ENCODE results near the genes MYBPH and CHIT1.

DNA sequence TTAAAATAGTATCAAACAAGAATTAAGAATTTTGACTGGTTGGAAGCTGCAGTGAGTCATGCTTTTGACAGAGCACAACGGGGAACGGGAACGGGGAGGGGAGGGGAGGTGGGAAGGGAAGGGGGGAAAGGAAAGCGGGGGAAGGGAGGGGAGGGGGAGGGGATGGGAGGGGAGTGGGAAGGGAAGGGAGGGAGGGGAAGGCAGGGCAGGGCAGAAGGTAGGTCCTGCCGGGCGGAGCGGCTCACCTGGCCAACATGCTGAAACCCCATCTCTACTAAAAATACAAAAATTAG is 2.9 kb downstream of the RABIF start:
- PRO-cap, 3 experiments: no peak in any of the 3 experiments
- RRBS: no CpG with 5 or more reads among the region's 7 CpGs

DNA sequence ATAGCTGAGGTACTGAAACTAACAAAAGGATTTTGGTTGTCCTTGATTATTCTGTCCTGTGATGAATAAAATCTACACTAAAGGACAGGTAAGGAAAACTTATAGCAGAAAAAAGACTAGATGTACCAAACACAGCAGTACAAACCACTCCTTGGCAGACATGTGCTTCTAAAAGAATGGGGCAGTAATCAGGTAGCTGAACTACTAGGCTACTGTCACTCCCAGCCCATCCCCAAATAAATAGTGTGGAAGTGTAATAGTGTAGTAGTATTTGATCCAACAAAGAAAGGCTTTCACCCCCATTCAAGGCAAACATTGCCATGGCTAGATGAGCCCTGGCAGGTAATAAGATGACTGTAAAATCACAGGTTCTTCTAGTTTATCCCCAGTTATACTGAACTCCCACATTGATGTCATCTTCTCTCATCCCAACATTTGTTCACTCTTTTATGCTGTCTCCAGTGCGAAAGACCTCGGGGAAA is 2.4 kb upstream of the RABIF start:
- PRO-cap, 3 experiments: no peak in any of the 3 experiments
- RRBS: no CpG with 5 or more reads among the region's 2 CpGs

- PRO-cap, 3 experiments: no peak in any of the 3 experiments
- RRBS: no CpG with 5 or more reads among the region's 3 CpGs
Measured at GRCh38 chr1:202891862-202892506, 3.0 kb upstream of the RABIF start.

DNA sequence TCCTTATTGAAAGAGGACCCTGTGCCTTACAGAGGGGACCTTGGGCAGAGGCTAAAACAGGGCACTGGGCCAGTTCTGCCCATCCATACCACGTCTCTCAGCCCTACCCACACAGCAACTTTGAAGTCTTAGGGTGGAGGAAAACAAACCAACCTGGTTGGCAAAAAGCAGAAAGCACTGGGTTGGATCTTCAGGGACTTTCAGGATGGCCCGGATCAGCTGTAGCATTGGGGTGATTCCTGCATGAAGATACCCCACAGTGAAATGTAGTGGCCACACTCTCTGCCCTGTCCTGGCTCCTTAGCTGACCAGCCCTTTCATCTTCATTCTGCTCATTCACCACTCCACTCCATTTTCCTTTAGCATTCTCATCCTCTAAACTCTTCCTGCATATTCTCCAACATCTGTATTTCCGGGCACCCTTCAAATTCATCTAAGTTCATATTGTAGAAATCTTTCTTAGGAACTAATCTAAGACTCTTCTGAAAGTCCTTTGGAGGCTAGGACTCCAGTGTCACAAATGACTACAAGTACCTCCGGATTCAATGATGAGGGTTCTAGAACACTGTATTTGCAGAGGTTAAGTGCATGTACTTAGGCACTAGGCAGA is 3.5 kb downstream of the CYB5R1 start:
- PRO-cap, 3 experiments: no peak in any of the 3 experiments
- RRBS: no CpG with 5 or more reads among the region's 4 CpGs

GRCh38 chr1:202965118-202966023 is 1.7 kb downstream of the CYB5R1 start:
- PRO-cap, 3 experiments: no peak in any of the 3 experiments
- RRBS: no CpG with 5 or more reads among the region's 10 CpGs

- PRO-cap, 3 experiments: no peak in any of the 3 experiments
- RRBS: 3% methylated on average over 6 of the region's 20 CpGs
Measured at GRCh38 chr1:203026914-203027275, 604 bp downstream of the PPFIA4 start.

- PRO-cap, 3 experiments: no peak in any of the 3 experiments
- RRBS: no CpG with 5 or more reads among the region's 5 CpGs
Measured at GRCh38 chr1:203175638-203175927, at the start of gene MYBPH. TSS of gene MYBPH (minus strand) at chr1:203175826.

- PRO-cap, 3 experiments: no peak in any of the 3 experiments
- RRBS: no CpG with 5 or more reads among the region's 6 CpGs
Measured at GRCh38 chr1:203229419-203230011, at the start of gene CHIT1. TSS of gene CHIT1 (minus strand) at chr1:203229673.

GRCh38 chr1:203478200-203478618 is 2.6 kb downstream of the PRELP start:
- PRO-cap, 3 experiments: no peak in any of the 3 experiments
- RRBS: no CpG with 5 or more reads among the region's 3 CpGs

GRCh38 chr1:203508388-203508917 is 14.5 kb downstream of the OPTC start:
- PRO-cap, 3 experiments: no peak in any of the 3 experiments
- RRBS: no CpG with 5 or more reads among the region's 11 CpGs

DNA sequence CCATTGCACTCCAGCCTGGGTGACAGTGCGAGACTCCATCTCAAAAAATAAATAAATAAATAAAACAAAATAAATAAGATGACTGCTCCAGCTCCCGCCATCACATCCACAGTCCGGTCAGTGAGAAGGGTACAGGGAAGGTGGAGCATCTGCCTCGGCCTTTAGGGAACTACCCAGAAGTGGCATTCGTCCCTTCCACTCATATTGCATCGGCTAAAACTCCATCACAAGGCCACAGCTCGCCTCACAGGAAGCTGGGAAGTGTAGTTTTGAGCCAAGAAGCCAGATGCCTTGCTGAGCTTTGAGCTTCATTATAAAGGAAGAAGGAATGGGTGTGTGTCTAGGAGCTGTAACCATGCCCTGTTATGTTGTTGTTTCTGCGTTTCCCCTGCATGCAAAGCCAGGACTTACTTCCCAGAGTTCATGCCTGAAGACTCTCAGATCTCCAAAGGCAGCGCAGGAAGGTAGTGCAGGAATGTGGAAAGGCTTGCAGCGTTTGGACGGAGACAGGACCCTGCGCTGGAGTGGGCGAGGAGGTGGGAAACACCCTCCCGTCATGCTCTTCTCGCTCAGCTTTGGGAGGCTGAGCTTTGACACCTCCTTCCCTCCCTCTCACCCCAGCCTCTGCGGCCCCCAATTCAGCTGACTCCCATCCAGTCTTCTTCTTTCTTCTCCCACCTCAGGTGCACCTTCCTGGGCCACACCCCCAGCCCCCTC is 61.2 kb downstream of the OPTC start:
- PRO-cap, 3 experiments: no peak in any of the 3 experiments
- RRBS: no CpG with 5 or more reads among the region's 16 CpGs

DNA sequence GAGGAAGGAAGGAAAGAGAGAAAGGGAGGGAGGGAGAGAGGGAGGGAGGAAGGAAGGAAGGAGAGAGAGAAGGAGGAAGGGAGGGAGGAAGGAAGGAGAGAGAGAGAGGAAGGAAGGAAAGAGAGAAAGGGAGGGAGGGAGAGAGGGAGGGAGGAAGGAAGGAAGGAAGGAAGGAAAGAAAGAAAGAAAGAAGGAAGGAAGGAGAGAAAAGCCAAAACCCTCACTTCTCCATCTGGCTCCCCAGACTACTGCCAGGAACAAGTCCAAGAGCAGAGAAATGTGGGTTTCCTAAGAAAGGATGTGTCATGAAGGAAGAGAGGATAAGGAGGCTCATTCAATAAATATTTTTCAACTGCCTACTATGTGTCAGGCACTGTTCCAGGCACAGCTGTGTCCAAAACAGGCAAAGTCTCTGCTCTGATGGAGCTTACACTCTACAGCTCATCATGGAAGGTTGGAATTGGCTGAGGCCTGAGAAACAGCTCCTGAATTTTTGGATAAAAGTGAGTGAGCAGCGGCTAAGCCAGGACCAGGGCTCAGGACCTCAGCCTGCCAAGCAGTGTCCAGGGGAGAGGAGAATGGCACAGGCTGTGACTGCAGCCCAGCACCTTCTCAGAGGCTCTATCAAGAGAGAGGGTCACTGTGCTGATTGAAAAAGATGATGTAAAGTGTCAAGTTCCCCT is 42.6 kb upstream of the ATP2B4 start:
- PRO-cap, 3 experiments: no peak in any of the 3 experiments
- RRBS: no CpG with 5 or more reads among the region's 1 CpG

- PRO-cap, 3 experiments: no peak in any of the 3 experiments
- RRBS: no CpG with 5 or more reads among the region's 4 CpGs
Measured at GRCh38 chr1:203601089-203601432, 25.6 kb upstream of the ATP2B4 start.

DNA sequence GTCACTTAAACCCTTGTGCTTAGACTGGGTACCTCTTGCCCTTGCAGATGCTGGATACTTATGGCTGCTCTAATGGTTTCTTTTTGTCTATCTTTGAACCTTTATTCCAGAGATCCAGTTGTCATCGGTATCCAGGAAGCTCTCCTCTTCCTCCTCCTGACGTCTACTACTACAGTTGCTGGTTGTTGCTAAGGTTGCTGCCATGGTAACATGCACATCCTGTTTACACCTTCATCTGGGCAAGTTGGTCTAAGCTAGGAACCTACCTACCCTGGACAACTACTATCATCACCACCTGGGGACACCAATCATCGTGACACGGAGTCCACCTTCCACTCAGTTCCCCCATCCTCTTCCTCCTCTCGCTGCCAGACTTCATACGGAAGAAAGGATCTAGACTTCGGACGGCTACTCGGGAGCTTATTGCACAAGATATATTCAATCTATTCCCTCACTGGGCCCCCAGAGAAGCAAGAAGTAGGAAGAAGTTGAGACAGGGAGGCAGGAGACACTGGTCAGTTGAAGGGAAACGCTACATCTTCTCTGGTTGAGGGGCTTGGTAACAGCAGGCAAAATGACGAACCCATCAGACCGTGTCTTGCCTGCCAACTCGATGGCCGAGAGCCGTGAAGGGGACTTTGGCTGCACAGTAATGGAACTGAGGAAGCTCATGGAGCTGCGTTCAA is 56.1 kb downstream of the ATP2B4 start:
- PRO-cap, 3 experiments: no peak in any of the 3 experiments
- RRBS: no CpG with 5 or more reads among the region's 16 CpGs

DNA sequence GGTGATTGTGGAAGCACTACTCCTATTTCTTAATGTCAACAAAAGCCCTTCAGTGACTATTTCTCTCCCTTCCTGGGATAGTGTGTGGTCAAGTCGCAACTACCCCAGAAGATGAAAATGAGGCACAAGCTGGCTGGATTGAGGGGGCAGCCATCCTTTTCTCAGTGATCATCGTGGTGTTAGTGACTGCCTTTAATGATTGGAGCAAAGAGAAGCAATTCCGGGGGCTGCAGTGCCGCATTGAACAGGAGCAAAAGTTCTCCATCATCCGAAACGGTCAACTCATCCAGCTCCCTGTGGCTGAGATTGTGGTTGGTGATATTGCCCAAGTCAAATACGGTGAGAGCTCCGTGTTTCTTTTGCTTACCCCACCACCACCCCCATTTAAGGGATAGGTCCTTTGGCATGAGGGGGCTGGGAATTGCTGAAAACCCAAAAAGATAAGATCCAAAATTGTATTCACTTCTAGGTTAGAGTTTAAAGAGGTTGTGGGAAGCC is 65.6 kb upstream of the LAX1 start:
- PRO-cap, 3 experiments: no peak in any of the 3 experiments
- RRBS: no CpG with 5 or more reads among the region's 8 CpGs

- PRO-cap, 3 experiments: no peak in any of the 3 experiments
- RRBS: no CpG with 5 or more reads among the region's 3 CpGs
Measured at GRCh38 chr1:203797554-203797958, 2.1 kb downstream of the ZBED6 start.

DNA sequence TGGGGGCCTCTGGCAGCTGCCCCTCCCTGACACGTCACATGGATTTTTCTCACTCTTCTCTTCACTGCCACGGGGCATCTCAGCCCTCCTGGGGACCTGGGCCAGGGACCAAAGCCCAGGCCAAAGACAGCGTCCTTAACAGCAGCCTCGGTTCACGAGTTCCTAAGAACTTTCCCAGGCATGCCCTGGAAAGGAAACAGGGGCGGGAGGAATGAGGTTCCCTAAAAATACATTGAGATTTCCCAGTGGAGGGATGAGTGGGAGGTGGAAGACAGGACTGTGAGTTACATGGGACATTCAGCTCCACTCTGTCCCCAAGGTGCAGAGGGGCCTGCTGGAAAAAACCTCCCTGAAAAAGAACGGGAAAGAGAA is 31.5 kb upstream of the SOX13 start:
- PRO-cap, 3 experiments: no peak in any of the 3 experiments
- RRBS: no CpG with 5 or more reads among the region's 7 CpGs

DNA sequence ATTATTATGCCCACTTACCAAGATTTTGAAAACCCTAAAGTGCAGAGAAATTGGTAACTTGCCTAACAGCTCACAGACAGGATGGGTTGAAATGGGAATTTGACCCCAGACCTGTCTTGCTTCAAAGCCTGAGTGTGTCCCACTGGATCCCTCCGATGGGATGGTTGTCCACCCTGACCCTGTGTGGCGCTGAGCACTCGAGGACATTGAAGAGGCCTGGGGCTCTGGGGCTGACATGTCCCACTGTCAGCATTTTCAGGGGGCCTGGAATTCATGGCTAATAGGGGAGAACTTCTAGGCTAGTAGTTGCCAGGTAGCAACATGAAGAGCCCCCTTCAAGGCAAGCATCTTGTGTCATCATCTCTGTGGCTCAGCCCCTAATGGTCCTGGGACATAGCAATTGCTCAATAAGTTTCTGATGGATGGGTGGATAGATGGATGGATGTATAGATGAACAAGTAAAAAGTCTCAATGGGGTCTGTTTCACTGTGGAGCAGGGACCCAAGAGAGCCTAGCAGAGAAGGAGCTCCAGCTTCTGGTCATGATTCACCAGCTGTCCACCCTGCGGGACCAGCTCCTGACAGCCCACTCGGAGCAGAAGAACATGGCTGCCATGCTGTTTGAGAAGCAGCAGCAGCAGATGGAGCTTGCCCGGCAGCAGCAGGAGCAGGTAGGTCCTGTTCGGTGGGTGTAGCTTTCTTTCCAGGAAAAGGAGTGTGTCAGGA is 35.7 kb downstream of the ETNK2 start:
- PRO-cap, 3 experiments: no peak in any of the 3 experiments
- RRBS: no CpG with 5 or more reads among the region's 7 CpGs

- PRO-cap, 3 experiments: no peak in any of the 3 experiments
- RRBS: no CpG with 5 or more reads among the region's 5 CpGs
Measured at GRCh38 chr1:204145707-204146047, 6.2 kb downstream of the ETNK2 start.

DNA sequence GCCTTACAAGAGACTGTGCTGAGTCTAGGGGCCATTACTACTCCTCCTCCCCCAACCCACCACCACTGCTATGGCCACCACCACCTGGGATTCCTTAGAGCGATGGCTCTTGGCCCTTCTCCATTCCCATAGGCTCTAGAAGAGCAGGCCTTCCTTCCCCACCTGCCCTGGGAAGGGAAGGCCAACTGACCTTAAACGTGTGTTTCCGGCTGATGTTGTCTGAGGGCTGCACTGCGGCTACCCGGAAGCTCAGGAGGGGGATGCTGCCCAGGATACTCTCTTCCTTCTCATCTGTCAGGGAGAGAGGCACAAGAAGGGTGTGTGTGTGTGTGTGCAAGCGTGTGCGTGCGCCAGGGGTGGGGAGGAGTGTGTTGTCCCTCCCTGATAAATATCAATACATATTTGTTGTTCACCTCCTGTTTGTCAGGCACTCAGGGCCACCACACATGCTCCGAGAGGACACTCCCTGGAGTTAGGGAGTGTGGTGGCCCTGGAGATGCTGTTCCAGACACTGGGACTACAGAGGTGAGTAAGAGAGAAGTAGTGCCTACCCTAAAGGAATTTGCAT is 51.0 kb upstream of the GOLT1A start:
- PRO-cap, 3 experiments: no peak in any of the 3 experiments
- RRBS: no CpG with 5 or more reads among the region's 9 CpGs